Heart left ventricle (tissue), 7 donors: ENCODE measurements around the genes LRIG2 and RSBN1.

- PRO-cap, 6 experiments = peak in 5 of 6 experiments; most common plus-strand start chr1:112056595 (in 1); most common minus-strand start chr1:112056521 (in 5)
- RAMPAGE, long total RNA, 2 experiments = no peak in any of the 2 experiments
- RRBS = no CpG with 5 or more reads among the region's 6 CpGs
Observed at GRCh38 chr1:112056290-112056894, 66.9 kb upstream of the KCND3 start.

GRCh38 chr1:112388652-112389042 is 7.4 kb upstream of the CTTNBP2NL start:
- PRO-cap, 6 experiments = peak in 1 of 6 experiments; most common plus-strand start chr1:112388752 (in 1)
- RAMPAGE, long total RNA, 2 experiments = no peak in any of the 2 experiments

DNA sequence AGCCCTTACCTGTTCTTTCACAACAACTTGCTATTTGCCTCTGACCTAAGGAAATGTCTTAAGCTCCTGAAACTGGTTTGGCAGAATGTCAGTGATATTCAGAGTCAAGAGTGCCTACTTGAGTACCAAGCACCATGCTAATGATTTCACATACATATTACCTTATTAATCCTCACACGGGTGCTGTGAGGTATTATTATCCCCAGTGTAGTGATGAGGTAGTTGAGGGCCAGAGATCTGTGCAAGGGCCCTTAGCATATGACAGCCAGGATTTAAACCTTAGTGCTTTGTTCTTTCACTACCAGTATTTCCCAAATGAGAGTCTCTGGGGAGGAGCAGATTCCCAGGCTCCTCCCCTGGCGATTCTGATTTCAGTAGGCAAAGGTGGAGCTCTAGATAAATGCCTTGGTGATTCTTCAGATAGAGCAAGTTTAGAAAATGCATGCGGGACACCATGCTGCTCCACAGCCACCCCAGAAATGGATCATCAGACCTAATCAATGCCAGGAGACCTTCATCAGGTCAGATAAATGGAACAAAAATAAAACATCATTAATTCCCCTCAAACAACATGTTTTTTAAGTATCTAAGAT is 47.4 kb upstream of the WNT2B start:
- PRO-cap, 6 experiments = peak in 2 of 6 experiments; most common plus-strand start position 428 of the sequence (in 2); most common minus-strand start position 260 of the sequence (in 1)
- RAMPAGE, long total RNA, 2 experiments = no peak in any of the 2 experiments
- RRBS = no CpG with 5 or more reads among the region's 3 CpGs

DNA sequence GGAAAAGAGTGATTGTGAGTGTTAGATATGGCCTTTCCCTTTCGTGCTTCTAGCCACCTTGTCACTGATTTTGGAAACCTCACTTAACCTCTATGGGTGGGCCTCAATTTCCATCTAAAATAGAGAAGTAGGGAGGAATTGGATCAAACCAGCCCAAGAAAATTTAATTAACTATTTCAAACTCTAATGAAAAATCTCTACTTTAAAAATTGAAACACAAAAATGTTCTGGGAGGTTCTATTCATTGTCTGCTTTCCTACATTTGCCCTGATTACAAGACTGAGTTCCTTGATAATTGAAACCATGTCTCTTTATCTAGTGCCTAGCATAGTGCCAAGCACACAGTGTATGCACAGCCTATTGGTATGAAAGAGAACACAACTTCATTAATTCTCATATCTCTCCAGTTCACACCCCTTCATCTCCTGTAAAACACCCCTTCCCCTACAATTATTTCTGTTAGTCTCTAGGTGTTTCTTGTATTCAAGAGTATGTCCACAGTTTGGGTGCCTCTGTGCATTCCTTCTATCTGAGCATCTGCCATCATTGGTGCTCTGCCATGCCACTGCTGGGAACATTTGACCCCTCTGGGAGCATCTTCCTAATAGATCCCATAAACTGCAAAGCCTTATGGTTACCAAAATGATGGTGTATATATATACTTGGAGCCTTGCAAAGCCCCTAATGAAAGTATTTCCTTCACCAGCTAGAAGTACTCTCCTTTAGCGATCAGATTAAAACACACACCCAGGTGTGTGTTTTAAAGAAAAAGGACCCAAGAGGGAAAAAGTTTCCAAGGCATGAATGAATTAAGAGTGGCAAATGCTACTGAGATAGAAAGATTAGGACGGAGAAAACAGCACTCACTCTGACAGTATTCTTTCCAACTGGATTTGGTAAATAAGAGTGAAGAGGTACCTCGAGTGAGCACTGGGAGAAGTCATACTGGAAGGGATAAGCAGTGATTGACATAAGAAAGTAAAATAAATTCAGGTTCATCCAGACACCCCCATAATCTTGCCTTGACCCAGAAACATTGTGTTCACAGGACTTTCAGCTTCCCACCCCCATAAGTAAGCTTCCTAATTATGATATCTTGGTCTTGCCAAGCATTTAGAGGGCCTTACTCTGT is 5.4 kb downstream of the CAPZA1 start:
- PRO-cap, 6 experiments = no peak in any of the 6 experiments
- RAMPAGE, long total RNA, 2 experiments = no peak in any of the 2 experiments
- RRBS = no CpG with 5 or more reads among the region's 4 CpGs

DNA sequence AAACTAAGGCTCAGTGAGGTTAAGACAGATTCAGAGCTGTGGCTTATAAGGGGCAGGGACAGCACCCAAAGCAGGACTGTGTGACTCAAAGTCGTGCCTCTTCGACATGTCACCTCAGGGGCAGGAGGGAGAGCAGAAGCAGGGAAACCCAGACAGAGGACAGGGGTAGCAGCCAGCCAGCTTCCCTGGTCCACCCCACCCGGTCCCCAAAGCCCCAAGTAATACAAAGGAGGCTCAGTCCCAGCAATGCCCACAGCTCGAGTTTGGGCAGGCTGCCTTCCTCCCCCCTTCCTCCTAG is 2.5 kb downstream of the RHOC start:
- PRO-cap, 6 experiments = peak in 1 of 6 experiments; most common minus-strand start position 220 of the sequence (in 1)
- RAMPAGE, long total RNA, 2 experiments = no peak in any of the 2 experiments
- RRBS = no CpG with 5 or more reads among the region's 4 CpGs

GRCh38 chr1:112818772-112819644 is 100.3 kb downstream of the TAFA3 start:
- PRO-cap, 6 experiments = no peak in any of the 6 experiments
- RAMPAGE, long total RNA, 2 experiments = no peak in any of the 2 experiments
- RRBS = no CpG with 5 or more reads among the region's 10 CpGs

- PRO-cap, 6 experiments = no peak in any of the 6 experiments
- RAMPAGE, long total RNA, 2 experiments = no peak in any of the 2 experiments
- RRBS = no CpG with 5 or more reads among the region's 33 CpGs
Observed at GRCh38 chr1:112854603-112855037, 101.4 kb downstream of the SLC16A1 start.

DNA sequence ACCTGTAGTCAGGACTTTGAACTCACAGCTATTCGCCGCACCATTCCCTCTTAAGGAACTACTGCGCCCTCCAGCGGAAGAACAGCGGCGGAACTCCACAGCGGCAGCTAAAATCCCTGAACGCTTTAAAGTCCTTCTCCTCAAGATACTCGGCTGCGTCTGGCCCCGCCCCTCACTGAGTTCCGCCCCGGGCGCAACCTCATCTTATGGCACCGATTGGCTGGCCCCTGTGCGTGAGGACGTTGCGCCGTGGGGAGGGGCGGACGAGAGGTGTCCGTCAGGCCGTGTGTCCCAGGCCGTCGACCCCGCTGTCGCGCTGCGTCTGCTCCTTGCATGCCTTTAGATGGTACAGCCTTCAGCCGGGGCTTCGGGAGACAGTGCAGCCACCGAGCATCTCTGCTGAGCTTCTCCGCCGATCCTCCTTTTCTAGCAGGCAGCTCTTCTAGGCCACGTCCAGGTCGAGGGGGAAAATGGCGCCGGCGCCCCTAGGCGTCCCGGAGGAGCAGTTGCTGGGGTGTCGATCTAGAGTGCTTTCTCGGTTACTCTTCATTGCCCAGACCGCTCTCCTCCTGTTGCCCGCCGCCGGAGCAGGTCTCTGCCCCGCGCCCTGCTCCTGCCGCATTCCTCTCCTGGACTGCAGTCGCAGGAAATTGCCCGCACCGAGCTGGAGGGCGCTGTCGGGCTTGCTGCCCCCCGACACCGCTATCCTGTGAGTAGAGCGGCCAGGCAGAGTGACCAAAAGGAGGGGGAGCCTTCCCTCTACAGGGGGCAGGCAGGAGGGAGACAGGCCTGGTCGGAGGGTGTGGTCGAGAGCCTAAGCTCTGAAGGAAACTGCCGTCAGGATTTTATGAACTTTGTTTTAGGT is at the start of gene LRIG2:
Gene LRIG2, plus strand, starts transcription at position 262 of the 865 bp plus-strand sequence.
- PRO-cap, 6 experiments = peak in 6 of 6 experiments; most common plus-strand start position 285 of the sequence (in 4); most common minus-strand start position 636 of the sequence (in 6)
- RAMPAGE, long total RNA, 2 experiments = start-site peak on the plus strand in 1 of 2 experiments, centred at position 276 of the sequence, 76 reads per replicate; start-site peak on the minus strand in 1 of 2 experiments, centred at position 150 of the sequence, 23 reads per replicate
- RRBS = under 1% methylated on average over 13 of the region's 61 CpGs

GRCh38 chr1:113114419-113115253 is 41.6 kb downstream of the LRIG2 start:
- PRO-cap, 6 experiments = no peak in any of the 6 experiments
- RAMPAGE, long total RNA, 2 experiments = no peak in any of the 2 experiments
- RRBS = no CpG with 5 or more reads among the region's 6 CpGs

- PRO-cap, 6 experiments = peak in 5 of 6 experiments; most common plus-strand start chr1:113253317 (in 3)
- RAMPAGE, long total RNA, 2 experiments = no peak in any of the 2 experiments
- RRBS = no CpG with 5 or more reads among the region's 5 CpGs
Observed at GRCh38 chr1:113253098-113253686, 137.1 kb upstream of the MAGI3 start.

DNA sequence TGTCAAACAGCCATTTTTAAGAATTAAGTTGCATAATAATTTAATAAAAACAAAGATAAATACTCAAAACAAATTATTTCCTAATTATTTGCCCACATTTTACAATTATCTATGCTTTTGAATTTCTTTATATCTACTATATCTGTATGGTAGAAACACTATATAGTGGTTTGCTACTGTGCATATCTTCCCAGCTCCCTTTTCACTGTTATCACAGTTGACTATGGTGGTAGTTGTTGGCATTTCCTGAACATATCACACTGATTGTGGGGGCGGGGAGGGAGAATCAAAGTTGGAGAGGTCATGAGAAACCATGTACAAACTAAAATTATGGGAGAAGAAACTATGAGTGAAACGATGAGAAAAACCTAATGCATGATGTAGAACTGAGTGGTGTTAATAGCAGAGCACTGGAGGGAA is 14.1 kb downstream of the MAGI3 start:
- PRO-cap, 6 experiments = no peak in any of the 6 experiments
- RAMPAGE, long total RNA, 2 experiments = no peak in any of the 2 experiments
- RRBS = no CpG with 5 or more reads among the region's 2 CpGs

DNA sequence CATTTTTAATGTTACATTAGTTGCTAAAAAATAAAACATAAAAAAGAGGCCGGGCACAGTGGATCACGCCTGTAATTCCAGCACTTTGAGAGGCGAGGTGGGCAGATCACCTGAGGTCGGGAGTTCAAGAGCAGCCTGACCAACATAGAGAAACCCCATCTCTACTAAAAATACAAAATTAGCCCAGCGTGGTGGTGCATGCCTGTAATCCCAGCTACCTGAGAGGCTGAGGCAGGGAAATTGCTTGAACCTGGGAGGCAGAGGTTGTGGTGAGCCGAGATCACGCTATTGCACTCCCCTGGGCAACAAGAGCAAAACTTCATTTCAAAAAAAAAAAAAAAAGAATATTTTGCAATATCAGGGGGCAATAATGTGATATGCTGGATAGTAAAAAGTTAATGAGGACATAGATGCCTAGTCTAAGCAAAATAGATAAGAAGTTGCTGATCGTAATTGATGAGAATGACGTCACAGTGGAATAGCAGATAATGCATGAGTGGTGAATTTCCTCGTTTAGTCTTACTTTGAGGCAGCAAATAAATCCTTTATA is 58.6 kb downstream of the MAGI3 start:
- PRO-cap, 6 experiments = no peak in any of the 6 experiments
- RAMPAGE, long total RNA, 2 experiments = no peak in any of the 2 experiments
- RRBS = no CpG with 5 or more reads among the region's 10 CpGs

DNA sequence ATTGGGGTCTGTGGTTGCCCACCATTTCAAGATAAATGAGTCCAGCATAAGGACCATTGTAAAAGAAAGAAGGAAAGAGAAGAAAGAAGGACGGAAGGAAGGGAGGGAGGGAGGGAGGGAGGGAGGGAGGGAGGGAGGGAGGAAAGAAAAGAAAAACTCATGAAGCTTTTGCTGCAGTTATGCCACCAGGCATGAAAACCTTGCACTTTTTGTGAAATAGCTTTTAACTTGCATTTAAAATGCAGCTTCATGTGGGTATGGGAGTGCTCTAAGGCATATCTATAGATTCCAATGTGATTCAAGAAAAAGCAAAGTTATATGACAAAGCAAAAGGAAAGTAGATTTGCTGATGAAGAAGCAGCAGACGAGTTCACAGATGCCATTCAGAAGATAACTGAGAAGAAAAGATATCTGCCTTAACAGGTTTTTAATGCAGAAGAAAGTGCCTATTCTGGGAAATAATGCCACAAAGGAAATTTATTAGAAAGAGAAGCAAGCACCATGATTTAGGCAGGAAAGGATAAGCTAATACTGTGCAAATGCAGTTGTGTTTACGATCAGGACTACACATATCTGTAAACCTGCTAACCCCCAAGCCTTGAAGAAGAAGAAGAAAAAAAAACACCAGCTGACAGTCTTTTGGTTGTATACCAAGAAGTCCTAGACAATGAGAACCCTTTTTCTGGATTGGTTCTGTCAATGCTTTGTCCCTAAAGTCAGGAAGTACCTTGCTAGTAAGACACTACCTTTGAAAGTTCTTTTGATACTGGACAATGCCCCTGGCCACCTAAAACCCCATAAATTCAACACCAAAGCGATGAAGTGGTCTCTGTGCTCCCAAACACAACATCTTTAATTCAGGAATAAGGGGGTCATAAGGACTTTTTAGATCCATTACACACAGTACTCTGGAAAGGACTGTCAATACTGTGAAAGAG is 68.0 kb downstream of the PHTF1 start:
- PRO-cap, 6 experiments = no peak in any of the 6 experiments
- RAMPAGE, long total RNA, 2 experiments = no peak in any of the 2 experiments
- RRBS = no CpG with 5 or more reads among the region's 4 CpGs

DNA sequence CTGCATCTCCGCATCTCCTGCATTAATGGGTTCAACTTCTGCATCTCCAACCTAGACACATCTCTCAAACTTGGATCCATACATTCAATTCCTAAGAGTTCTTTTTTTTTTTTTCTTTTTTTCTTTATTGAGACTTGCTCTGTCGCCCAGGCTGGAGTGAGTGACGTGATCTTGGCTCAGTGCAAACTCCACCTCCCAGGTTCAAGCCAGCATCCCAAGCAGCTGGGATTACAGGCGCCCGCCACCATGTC is 18.8 kb downstream of the RSBN1 start:
- PRO-cap, 6 experiments = no peak in any of the 6 experiments
- RAMPAGE, long total RNA, 2 experiments = no peak in any of the 2 experiments
- RRBS = no CpG with 5 or more reads among the region's 5 CpGs

- PRO-cap, 6 experiments = peak in 6 of 6 experiments; most common plus-strand start chr1:113811886 (in 2); most common minus-strand start chr1:113812262 (in 4)
- RAMPAGE, long total RNA, 2 experiments = start-site peak on the minus strand in 1 of 2 experiments, at chr1:113812262-113812286 at its widest, 121 reads per replicate
- RRBS = 0% methylated on average over 8 of the region's 73 CpGs
Observed at GRCh38 chr1:113811443-113812352, 578 bp downstream of the RSBN1 start.

DNA sequence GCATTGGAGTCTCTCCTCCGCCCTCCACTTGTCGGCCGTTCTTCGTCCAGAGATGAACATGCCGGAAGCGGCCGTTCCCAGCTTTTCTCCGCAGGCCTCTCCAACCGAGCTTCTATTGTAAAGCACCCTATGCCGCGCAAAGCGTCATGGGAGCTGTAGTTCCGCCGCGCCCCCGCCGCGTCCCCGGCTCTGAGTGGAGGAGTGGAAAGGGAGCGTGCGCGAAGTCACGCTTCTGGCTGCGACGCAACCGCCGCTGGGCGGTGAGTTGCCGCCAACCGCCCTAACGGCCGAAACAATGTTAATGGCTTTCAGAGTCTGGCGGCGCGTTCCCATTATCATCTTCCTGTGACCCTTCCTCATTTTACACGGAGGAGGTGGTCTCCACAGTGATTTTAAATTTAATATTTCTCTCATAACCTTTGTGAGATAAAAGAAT is at the start of gene RSBN1:
Gene RSBN1, minus strand, starts transcription at position 124 of the 436 bp plus-strand sequence.
- PRO-cap, 6 experiments = peak in 6 of 6 experiments; most common plus-strand start position 263 of the sequence (in 2); most common minus-strand start position 90 of the sequence (in 1)
- RAMPAGE, long total RNA, 2 experiments = no peak in any of the 2 experiments
- RRBS = 2% methylated on average over 11 of the region's 36 CpGs

GRCh38 chr1:113901645-113902153 is 2.9 kb downstream of the AP4B1 start:
- PRO-cap, 6 experiments = no peak in any of the 6 experiments
- RAMPAGE, long total RNA, 2 experiments = no peak in any of the 2 experiments
- RRBS = no CpG with 5 or more reads among the region's 3 CpGs

GRCh38 chr1:113940152-113941104 is 11.3 kb downstream of the HIPK1 start:
- PRO-cap, 6 experiments = no peak in any of the 6 experiments
- RAMPAGE, long total RNA, 2 experiments = no peak in any of the 2 experiments
- RRBS = no CpG with 5 or more reads among the region's 15 CpGs

DNA sequence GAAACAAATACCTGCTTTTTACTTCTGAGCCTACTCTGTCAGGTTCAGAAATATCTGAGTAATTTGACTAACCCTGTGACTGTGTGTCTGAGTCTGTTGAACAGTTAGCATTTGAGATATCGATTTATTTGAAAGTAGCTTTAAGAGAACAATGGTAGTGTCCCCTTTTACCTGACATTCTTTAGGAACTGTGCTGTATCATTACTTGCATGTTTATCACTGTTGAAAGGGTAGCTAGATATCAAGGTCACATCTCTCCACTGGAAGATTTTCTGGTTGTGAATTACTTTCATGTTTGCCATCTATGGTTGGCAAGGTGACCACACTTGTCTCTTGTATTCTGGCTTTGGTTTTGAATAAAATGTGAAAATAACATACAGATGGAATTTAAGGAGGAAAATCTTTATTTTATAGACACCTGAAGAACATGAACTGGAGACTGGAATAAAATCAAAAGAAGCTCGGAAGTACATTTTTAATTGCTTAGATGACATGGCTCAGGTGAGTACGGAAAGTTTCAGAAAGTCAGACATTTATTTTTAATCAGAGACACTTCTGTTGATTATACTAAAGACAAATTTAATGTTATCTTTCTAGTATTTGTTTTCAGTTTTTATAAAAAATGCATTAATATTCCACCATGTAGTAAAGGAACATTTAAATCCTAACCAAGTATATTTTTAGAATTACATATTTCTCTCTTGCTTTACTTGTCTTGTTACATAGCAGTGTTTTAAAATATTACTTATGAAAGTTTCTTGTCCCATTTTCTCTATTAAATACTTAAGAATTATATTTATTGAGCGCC is 23.9 kb upstream of the OLFML3 start:
- PRO-cap, 6 experiments = no peak in any of the 6 experiments
- RAMPAGE, long total RNA, 2 experiments = no peak in any of the 2 experiments
- RRBS = no CpG with 5 or more reads among the region's 4 CpGs

DNA sequence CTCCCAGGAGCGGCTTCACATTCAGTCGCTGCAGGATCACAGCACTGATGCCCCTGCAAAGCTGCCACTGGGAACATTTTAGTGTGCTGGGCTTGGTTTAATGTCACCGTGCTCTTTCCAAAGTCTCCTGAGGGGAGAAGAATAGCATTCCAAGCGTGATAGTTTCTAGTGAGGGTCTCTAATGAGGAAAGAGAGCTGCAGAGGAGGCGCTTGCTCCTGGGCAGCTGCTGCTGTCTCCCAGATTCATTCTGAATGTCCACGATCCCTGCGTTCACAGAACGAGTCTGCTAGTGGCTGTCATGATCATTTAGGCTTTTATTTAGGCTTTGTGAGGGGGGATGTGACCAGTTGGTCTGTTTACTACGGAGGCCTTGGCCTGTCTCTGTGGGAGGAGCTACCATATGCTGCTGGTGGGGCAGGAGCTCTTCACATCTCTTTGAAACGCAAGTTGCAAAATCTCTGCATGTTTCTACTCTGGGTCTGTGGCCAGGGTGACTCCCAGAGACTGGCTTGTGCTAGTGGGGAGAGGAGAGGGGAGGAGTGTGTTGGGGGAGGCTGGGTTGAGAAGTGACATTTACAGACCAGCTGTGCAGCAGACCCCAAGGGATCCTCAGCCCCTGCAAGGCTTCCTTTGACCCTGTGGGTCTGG is 23.4 kb downstream of the OLFML3 start:
- PRO-cap, 6 experiments = no peak in any of the 6 experiments
- RAMPAGE, long total RNA, 2 experiments = no peak in any of the 2 experiments
- RRBS = no CpG with 5 or more reads among the region's 10 CpGs